ENCODE measurements around the genes CLDND1 and ST3GAL6.

- PRO-cap = no peak
- RRBS, 2 experiments = no CpG with 5 or more reads among the region's 13 CpGs
Measured at GRCh38 chr3:87088487-87088916, 97.6 kb upstream of the VGLL3 start.

DNA sequence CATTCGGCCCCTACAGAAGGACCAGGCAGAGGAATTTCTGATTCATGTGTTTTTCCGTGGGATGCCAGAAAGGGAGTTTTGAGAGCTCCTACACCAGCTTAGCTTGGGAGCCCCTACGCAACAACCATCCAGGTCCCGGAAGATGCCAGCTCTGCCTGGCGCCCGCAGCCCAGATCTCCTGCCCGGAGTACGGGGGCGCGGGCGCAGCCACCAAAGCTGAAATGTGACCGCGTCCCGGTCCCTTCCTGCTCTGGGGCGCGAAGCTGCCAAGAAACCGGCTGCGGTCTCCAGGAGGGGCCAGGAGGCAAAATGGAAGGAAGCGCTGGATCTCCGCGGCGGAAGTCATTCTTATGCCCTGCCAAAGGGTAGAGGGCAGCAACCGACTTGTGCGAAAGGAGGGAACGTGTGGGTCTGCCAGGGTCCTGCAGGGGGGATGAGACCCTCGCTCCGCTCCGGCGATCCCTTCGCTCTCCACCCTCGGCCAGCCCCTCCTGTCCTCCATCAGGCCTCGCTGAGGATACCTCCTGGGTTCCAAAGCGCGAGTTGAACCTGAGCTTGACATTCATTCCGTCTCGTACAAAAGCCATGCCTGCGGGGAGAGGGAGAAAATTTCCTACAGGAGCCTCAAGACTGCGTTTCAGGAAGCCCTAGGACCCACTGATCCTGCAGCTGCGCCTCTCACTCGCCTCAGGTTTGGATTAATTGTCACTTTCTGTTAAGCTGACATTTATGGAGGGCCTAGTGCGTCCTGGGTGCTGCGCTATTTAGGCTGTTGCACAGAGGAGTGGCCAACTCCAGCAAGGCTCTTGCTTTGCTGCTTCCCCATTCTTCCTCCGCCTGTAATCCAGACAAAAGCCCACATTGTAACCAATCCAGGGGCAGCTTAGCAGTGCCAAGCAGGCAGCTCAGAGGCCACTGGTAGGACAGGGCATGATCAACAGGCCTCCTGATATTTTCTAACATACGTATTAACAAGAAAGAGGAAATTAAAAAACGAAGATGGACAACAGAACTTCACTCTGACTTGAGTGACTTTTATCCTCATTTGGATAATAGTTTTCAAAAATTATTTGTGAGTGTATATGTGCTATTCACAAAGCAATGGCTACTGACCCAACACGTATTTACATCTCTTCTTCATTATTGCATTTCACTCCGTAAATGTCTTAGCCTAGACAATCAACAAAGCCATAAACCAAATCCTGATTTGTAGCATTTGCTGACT lies 98.4 kb upstream of the VGLL3 start:
- PRO-cap = no peak
- RRBS, 2 experiments = 3 to 4% methylated on average over 11 of the region's 47 CpGs

DNA sequence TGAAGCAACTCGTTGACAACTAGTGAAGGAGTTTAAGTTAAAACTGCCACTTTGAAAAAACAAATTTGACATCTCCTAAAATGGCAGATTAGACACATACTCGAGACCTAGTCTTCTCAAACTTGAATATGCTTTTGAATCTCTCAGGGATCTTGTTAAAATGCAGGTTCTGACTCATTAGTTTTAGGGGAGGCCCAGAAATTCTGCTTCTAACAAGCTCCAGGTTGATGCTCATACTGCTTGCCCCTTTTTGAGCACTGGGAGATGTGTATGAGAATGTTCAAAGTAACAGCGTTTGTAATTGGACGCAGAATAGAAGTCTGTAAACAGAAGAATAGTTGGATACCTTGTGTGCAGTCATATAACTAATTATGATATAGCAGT lies 1.6 kb downstream of the C3orf38 start:
- PRO-cap = no peak
- RRBS, 2 experiments = no CpG with 5 or more reads among the region's 4 CpGs

DNA sequence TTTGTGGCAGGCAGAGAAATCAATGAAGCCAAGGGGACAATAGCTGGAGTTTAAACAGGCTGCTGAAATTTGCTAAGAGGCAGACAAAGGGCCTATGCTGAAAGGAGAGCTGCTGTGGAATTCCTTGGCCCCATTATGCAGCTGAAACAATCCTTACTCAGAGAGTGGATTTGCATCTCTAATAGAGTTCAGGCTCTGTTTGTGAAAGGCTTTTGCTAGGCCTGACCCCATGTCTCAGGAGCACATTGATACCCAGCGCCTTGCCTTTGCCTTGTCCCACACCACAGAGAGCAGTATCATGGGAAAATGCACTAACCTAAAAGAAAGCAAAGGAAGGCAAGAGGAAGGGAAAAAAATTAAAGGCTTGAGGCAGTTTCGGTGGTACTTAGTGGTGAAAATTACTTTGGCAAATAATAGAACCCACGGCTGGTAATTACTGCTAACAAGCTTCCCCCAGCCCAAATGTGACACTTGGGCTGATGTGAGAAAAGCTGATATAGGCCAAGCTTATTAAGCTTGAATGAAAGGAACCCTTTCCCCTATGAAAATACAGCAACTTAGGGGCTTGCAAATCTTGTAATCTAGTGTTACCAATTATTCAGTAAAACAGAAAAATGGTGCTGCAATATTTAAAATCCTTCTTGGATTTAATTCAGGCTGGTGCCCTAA lies 194.9 kb upstream of the EPHA3 start:
- PRO-cap = unidirectional peak, plus-strand start at position 367 of the sequence
- RRBS, 2 experiments = no CpG with 5 or more reads among the region's 3 CpGs

DNA sequence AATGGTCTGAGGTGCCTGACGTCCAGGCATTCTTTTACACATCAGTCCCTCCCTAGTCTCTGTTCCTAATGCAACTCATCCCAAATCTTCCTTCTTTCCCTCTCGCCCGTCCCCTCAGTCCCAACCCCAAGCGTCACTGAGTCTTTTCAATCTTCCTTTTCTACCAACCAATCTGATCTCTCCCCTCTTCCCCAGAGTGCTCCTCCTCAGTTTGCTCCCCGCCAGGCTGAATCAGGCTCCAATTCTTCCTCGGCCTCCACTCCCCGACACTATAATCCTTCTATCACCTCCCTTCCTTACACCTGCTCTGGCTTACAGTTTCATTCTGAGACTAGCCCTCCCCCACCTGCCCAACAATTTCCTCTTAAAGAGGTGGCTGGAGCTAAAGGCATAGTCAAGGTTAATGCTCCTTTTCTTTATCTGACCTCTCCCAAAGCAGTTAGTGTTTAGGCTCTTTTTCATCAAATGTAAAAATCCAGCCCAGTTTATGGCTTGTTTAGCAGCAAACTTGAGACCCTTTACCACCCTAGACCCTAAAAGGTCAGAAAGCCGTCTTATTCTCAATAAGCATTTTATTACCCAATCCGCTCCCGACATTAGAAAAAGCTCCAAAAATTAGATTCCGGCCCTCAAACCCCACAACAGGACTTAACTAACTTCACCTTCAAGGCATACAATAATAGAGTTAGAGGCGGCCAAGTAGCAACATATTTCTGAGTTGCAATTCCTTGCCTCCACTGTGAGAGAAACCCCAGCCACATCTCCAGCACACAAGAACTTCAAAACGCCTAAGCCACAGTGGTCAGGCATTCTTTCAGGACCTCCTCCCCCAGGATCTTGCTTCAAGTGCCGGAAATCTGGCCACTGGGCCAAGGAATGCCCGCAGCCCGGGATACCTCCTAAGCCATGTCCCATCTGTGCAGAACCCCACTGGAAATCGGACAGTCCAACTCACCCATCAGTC lies 34.2 kb downstream of the PROS1 start:
- PRO-cap = no peak
- RRBS, 2 experiments = no CpG with 5 or more reads among the region's 17 CpGs

- PRO-cap = no peak
- RRBS, 2 experiments = no CpG with 5 or more reads among the region's 14 CpGs
Measured at GRCh38 chr3:93979588-93980056, 333 bp upstream of the ARL13B start.

- PRO-cap = no peak
- RRBS, 2 experiments = no CpG with 5 or more reads among the region's 1 CpG
Measured at GRCh38 chr3:94881131-94881385, 818.2 kb downstream of the NSUN3 start.

- PRO-cap = no peak
- RRBS, 2 experiments = no CpG with 5 or more reads among the region's 3 CpGs
Measured at GRCh38 chr3:95923311-95923917, 891.0 kb upstream of the EPHA6 start.

DNA sequence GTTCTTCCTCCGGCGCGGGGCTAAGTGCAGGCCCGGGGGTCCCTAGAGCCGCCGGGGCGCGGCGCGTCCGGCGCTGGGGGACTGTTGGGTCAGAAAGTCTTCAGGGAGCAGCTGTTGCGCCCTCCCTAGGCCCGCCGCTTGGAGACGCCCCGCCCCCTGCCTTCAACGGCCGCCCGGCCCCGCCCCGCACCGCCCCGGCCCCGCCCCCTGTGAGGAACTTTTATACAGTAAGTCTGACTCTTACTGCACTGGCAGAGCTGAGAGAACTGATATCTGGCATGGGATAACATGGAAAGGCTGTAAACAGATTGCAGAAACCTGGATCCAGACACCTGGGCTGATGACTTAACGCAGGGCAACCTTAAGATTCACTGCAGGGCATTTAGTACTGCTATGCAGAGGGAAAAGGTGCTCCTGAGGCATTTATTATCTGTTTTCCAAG lies 283.0 kb upstream of the ARL6 start:
- PRO-cap = no peak
- RRBS, 2 experiments = no CpG with 5 or more reads among the region's 26 CpGs

DNA sequence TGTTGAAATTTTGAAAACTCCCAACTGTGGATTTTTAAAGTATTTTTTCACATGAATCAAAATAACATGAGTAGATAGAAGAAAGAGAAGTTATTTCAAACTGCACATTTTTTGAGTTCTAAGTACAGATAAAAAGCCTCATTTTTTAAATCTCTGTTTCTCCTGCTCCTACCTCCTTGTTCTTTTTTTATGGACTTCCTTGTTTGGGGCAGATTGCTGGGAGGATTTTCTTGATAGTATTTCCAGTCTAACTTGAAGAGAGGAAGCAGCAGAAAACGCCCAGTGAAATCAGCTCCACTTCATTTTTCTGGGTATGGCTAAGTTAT lies 70.7 kb downstream of the RIOX2 start:
- PRO-cap = no peak
- RRBS, 2 experiments = no CpG with 5 or more reads among the region's 1 CpG

- PRO-cap = no peak
- RRBS, 2 experiments = no CpG with 5 or more reads among the region's 14 CpGs
Measured at GRCh38 chr3:97910490-97911011, 61.7 kb downstream of the RIOX2 start.

- PRO-cap = unidirectional peak, minus-strand start at chr3:98522882
- RRBS, 2 experiments = 2% methylated on average over 24 to 26 of the region's 64 CpGs
Measured at GRCh38 chr3:98522499-98523356, at the start of gene CLDND1. CLDND1 (minus strand) TSS chr3:98522902.

- PRO-cap = no peak
- RRBS, 2 experiments = no CpG with 5 or more reads among the region's 26 CpGs
Measured at GRCh38 chr3:98733523-98734333, 29.4 kb upstream of the ST3GAL6 start.

- PRO-cap = no peak
- RRBS, 2 experiments = 28 to 40% methylated on average over 1 of the region's 8 CpGs
Measured at GRCh38 chr3:98762898-98764148, at the start of gene ST3GAL6. ST3GAL6 (plus strand) TSS chr3:98763340.

GRCh38 chr3:98765884-98766156 lies 2.7 kb downstream of the ST3GAL6 start:
- PRO-cap = no peak
- RRBS, 2 experiments = no CpG with 5 or more reads among the region's 4 CpGs

DNA sequence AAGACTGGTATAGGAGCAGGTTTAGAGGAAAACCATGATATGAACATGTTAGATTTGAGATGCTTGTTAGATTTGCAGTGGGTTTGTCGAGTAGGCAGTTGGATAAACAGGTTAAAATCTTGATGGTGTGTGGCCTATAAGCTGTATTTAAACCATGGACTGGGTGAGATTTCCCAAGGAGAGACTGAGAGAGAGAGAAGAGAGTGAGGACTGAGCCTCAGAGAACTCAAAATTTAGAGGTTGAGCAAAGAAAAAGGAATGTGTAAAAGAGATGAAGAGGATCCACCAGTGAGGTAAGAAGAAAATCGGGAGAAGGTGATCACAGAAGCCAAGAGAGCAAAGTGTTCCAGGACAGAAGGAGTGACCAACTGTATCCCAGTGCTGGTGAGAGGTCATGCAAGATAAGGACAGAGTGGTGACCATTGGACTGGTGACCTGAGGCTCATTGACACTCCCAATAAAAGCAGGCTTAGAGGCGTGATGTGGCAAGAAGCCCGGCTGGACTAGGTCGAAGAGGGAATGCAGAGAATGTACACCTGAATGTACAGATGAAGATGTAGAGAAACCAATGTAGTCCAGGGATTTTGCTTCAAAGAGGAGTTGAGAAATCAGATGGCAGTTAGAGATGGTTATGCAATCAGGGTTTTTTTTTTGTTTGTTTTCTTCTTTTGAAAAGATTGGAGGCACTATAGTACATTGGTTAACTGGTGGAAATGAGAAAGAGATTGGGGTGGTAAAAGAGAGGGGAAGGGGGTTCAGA lies 23.1 kb downstream of the ST3GAL6 start:
- PRO-cap = no peak
- RRBS, 2 experiments = no CpG with 5 or more reads among the region's 5 CpGs

GRCh38 chr3:98801038-98801524 lies 37.9 kb downstream of the ST3GAL6 start:
- PRO-cap = no peak
- RRBS, 2 experiments = no CpG with 5 or more reads among the region's 4 CpGs

- PRO-cap = no peak
- RRBS, 2 experiments = no CpG with 5 or more reads among the region's 7 CpGs
Measured at GRCh38 chr3:99505898-99506510, 132.4 kb upstream of the COL8A1 start.

GRCh38 chr3:99776666-99777272 lies 40.9 kb upstream of the CMSS1 start:
- PRO-cap = no peak
- RRBS, 2 experiments = no CpG with 5 or more reads among the region's 4 CpGs

- PRO-cap = bidirectional peak, plus-strand start at chr3:99875876, minus-strand start at chr3:99875843
- RRBS, 2 experiments = no CpG with 5 or more reads among the region's 7 CpGs
Measured at GRCh38 chr3:99875544-99875939, 57.9 kb downstream of the CMSS1 start.

Measured in astrocyte (in vitro differentiated cells and primary cell).